Measurements from ENCODE around the gene LIN7A.

- PRO-cap: no peak
Measured at GRCh38 chr12:79542000-79542619, 148.7 kb downstream of the PAWR start.

GRCh38 chr12:79782042-79782935, 91.5 kb upstream of the PAWR start:
- PRO-cap: no peak

- PRO-cap: no peak
Measured at GRCh38 chr12:79897586-79898251, 37.2 kb downstream of the PPP1R12A start.

- PRO-cap: no peak
Measured at GRCh38 chr12:80044752-80045215, 54.6 kb upstream of the OTOGL start.

GRCh38 chr12:80445075-80445663, 1.1 kb downstream of the PTPRQ start:
- PRO-cap: no peak

DNA sequence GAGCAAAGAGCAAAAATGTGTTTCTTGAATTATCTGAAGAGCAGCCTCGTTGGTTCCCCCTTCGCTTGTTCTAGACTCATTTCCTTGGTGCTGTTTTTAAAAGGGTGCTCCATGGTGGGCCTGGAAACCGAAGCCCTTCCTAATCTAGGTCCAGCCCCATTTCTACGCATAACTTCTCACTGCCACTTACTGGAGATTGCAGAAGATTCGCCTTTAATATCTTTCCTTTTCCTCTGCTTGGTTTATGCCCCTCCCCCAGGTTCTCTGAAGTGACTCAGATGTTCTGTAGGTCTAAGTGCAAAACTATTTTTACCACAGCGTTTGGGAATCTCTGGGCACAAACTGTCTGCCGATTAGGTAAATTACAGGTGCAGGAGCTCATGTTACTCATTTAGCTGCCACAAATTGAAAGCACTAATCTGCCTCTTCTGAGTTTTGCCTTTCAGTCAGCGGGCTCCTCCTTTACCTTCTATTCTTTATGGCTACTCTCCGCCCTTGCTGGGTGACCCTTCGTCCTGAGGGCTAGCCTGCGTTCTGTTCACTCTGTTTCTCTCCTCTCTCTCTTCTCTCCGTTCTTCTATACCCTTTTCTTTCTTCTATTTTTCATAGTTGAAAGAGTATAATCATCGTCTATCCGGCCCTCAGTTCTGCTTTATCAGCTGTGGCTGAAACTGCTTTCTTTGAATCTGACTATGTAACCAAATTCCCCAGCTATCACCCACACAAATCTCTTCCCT, 4.5 kb upstream of the MYF6 start:
- PRO-cap: no peak

DNA sequence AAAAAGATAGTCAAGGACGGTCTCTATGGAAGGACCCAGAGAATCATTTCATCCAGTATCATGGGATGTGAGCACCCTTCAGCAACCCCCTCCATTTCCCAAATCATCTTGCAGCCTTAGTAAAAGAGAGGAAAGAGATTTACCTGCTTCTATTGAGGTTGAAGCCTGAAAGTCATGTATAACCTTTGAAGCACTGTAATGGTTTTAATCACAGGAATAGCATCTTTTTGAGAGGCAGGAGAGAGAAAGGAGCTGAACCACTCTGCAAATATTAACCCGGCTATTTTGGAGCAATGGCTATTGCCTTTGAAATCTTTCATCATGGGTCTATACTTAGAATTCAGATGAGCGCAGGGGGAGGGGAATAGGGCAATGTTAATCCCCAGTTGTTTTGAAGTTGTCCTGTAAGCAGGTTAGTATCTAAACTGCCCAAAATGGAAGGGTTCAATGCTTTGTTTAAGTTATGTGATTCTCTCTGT, 429 bp upstream of the MYF6 start:
- PRO-cap: no peak

- PRO-cap: no peak
Measured at GRCh38 chr12:80821464-80822141, 104.9 kb downstream of the MYF5 start.

- PRO-cap: no peak
Measured at GRCh38 chr12:80922837-80923377, 14.8 kb downstream of the LIN7A start.

DNA sequence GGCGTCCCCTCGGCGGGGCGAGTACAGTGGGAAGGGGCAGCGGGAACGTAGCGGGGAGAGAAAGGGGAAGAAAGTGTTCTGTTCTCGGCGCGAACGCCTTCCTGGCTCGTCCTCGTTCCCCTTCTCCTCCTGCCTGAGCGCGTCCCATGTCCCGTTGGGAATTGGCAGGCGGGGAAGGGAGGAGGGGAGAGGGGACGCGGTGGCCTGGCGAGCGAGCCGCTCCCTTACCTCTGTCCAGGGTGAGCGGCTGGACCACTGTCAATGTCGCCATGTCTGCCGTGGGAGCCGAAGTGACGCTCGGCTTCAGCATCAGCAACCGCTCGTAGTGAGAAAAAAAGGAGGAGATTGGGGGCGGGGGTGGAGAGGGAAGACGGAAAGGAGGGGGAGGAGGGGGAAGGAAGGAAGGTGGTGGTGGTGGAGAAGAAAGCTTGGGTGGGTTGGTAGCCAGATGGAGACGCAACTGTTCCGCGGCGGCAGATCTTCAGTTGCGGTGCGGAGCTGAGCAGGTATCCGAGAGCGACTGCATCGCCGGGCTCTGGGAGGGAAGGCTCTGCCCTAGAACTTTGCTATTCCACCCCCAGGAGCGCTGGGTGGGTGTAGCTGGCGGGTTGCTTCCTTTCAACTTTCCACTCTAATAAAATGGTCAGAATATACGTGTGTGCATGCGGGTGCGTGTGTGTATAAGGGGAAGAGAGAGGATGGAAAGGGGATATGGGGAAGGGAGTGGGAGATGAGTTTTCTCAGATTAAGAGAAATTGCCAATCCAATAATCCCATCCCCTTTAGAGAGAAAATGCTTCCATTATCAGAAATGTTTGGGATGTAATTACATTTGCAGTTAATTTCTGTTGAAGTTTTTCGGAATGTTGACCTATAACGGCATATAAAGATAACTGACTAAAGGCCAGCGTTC, at the start of gene LIN7A:
Gene LIN7A (minus strand): TSS at position 522 of the 912 bp plus-strand sequence.
- PRO-cap: unidirectional peak, minus-strand start at position 75 of the sequence; bidirectional peak, plus-strand start at position 447 of the sequence, minus-strand start at position 292 of the sequence; unidirectional peak, minus-strand start at position 522 of the sequence

GRCh38 chr12:82314347-82314848, 43.8 kb downstream of the CCDC59 start:
- PRO-cap: no peak

DNA sequence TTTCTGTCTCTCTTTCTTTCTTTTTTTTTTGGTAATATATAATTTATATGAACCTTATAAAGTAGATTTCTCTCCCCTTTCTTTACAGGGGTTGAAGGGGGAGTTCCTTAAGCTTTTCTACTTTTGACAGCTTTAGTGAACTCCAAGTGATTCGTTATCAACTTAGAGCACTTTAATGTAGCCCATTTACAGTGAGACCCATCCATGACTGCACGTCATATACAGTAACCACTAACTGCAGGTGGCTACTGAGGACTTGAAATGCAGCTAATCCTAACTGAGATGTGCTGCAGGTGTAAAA, 528 bp downstream of the LRRIQ1 start:
- PRO-cap: no peak

DNA sequence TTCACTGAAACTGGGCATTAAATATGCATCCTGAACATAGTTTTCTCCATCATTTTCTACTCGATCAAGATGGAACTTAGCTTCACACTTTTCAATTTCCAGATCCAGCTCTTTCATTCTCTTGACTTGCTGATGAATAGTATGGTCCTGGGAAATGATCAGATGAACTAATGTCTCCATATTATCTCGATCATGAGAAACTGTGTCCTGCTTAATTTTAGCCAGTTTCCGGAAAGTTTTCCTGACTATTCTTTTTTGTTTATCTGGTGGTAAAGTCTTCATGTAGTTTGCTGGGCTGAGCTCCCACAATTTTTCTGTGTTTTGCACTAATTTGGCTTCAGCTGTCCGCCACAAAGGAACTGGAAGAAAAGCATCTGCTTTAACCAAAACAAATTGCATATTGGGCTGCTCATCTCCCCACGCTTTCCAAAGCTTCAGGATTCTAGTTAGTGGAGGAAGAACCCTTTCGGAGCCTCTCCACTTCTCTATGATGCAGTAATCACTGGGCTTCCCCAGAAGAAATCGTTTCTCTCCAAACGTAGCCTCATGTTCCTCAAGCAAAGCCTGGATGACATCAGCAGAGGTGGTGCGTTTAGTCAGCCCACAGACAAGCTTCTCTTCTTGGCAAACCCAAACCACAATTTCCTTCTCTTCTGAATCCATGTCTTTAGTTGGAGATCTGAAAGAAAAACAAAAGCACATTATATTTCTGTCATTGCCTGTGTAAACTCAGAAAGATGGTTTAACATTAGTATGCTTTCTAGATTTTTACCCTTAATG, 30.7 kb downstream of the RASSF9 start:
- PRO-cap: no peak

GRCh38 chr12:86249727-86250153, 6.5 kb downstream of the MGAT4C start:
- PRO-cap: bidirectional peak, plus-strand start at chr12:86250051, minus-strand start at chr12:86250045

GRCh38 chr12:86712379-86712860, 456.2 kb upstream of the MGAT4C start:
- PRO-cap: no peak

GRCh38 chr12:86810810-86811216, 554.6 kb upstream of the MGAT4C start:
- PRO-cap: no peak

GRCh38 chr12:88419051-88419415, 161.2 kb downstream of the KITLG start:
- PRO-cap: no peak

GRCh38 chr12:89647589-89648090, 61.0 kb downstream of the ATP2B1 start:
- PRO-cap: no peak

DNA sequence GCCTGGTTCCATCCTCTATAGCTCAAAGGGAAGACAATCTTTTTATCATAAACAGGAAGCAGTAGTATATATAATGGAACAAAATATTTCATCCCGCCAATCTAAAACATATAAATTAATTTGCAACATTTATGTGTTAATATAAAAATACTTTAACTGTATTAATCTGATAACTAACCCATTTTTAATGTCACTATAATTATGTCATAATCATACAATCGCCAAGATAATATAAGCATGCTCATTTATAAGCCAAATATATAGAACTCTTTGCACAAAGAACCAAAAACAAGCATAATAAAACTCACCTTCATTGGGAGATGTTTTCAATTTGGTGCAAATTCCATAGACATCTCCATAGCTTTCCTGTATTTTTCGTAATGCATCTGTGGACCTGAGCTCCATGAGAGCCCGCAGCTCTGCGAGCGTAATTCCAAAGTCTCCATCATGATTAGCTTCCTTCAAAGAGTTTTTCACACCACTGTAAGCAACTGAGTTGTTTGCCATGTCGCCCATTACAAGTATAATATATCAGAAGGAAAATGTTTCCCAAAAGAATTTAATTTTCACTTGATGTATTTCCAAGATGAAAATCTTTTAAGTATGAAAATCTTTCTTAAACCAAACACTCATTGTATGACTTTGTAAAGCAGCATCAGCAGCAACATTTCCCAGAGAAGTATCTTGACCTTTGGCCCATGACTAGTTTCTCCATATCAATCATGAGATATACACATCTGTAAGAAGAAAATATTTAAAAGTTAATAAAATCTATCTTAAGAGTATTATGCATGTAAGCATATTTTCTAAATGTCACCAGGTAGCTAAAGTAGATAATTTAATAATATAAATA, 53.0 kb downstream of the ATP2B1 start:
- PRO-cap: no peak

DNA sequence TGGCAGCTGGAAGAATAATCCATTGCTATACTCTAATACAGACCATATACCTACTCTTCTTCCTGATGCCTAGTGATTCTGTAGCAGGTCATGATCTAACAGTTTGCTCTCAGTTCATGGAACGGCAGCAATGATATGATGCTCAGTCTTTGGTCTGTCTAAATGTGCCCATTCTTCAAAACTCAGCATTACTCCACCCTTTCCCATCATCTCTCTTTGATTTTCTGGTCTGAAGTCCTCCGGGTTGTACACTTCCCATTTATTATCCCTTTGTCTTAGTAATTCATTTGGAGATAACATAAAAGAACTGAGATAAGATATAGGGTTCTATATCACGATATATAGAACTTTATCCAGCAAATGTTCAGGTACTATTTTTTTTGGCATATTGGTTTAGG, 7.6 kb downstream of the ATP2B1 start:
- PRO-cap: no peak

Measured in A673 (cell line).